Epithelial cell of esophagus (primary cell): ENCODE measurements around a stretch of chr6.

GRCh38 chr6:13860332-13860675 is 45.9 kb upstream of the MCUR1 start:
- RRBS: no CpG with 5 or more reads among the region's 25 CpGs

DNA sequence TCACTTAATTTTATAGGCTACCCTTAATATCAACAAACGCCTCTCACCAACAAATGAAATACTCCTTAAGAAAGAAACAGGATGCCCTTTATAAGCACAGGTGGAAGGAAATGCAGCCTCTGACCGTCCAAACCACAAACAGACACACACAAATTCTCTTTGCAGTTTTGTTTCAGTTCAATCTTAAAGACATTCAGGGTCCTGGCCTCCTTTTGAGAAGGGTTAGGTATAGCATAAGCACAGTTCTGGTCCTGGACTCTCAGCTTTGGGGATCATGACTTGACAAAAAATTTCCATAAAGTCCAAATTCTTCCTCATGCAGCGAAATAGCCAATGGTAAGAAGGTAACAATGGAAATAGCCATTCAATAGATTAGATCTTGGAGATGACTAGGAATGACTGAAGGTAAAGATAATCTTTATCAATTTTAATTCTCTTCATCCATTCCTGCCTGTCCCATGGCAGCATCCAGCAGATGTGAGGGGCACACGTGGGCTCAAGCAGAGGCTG is 123.8 kb downstream of the CD83 start:
- RRBS: no CpG with 5 or more reads among the region's 4 CpGs

DNA sequence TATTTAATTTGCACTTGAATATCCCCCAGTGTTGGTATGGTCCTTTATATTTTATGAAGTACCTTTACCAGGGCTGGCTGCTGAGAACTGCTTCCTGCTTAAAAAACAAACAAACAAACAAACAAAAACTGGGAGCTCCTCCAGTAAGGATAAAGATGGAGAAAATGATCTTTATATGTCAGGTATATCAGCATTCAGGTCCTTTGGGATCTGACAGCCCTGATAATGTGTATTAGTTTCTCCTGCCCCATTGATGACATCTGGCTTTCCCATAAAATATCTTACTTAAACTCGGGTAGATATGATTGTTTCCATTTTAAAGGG is 284.6 kb downstream of the CD83 start:
- RRBS: no CpG with 5 or more reads among the region's 1 CpG

GRCh38 chr6:14549096-14549873 is 431.7 kb downstream of the CD83 start:
- RRBS: no CpG with 5 or more reads among the region's 13 CpGs

GRCh38 chr6:14758696-14758961 is 487.2 kb upstream of the JARID2 start:
- RRBS: no CpG with 5 or more reads among the region's 4 CpGs

- RRBS: no CpG with 5 or more reads among the region's 5 CpGs
Measured at GRCh38 chr6:14984325-14984735, 261.5 kb upstream of the JARID2 start.

DNA sequence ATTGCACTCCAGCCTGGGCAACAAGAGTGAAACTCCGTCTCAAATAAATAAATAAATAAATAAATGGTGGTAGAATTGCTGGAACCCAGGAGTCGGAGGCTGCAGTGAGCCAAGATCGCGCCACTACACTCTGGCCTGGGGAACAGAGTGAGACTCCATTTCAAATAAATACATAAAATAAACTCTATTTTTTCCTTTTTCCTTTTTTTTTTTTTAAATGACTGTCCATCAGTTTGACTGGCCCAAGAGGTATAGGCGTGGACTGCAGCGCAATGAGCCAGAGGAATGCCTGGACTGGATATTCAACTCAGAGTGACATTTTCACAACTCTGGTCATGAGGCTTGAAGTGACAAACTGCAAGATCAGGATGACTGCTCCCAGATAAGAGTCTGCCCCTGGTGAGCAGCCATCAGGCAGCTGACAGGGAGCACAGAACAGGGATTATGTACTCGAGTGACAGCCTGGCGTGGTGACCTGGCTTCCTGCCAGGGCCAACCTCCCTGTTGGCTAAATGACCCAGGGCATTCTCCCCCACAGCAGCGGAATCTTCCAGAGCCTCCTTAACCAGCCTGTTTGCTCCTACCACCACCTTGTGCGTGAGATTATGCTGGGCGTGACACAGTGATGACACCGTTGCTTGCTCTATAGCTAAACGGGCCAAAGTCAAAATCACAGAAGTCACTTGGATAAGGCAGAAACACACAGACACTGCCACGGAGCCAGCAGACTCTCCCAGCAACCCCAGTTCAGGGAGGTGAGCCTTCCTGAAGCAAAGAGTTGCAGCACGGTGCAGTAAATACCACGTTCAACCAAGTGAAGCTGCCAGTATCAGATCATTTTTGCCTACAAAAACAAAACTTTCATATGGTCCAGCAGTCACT is 209.2 kb upstream of the JARID2 start:
- RRBS: no CpG with 5 or more reads among the region's 16 CpGs

DNA sequence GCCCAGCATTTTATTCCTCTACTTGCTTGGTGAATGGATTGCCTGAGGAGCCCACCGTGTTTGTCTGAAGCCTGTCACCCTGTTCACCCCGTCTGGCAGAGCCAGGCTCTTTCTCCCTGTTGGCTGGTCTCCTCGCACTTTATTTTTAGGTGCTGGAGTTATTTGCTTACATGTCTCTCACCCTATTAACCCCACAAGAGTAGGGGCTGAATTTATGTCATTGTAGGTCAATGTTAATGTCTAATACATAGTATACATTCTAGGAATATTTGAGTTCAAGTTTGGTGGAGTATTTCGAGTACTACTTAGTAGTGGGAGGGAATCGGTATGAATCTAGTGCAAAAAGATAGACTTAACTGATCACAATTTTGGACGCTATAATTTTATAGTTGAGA is 10.7 kb downstream of the JARID2 start:
- RRBS: no CpG with 5 or more reads among the region's 6 CpGs

GRCh38 chr6:15266730-15267339 is 21.0 kb downstream of the JARID2 start:
- RRBS: no CpG with 5 or more reads among the region's 9 CpGs

GRCh38 chr6:15371288-15371743 is 125.4 kb downstream of the JARID2 start:
- RRBS: no CpG with 5 or more reads among the region's 4 CpGs

DNA sequence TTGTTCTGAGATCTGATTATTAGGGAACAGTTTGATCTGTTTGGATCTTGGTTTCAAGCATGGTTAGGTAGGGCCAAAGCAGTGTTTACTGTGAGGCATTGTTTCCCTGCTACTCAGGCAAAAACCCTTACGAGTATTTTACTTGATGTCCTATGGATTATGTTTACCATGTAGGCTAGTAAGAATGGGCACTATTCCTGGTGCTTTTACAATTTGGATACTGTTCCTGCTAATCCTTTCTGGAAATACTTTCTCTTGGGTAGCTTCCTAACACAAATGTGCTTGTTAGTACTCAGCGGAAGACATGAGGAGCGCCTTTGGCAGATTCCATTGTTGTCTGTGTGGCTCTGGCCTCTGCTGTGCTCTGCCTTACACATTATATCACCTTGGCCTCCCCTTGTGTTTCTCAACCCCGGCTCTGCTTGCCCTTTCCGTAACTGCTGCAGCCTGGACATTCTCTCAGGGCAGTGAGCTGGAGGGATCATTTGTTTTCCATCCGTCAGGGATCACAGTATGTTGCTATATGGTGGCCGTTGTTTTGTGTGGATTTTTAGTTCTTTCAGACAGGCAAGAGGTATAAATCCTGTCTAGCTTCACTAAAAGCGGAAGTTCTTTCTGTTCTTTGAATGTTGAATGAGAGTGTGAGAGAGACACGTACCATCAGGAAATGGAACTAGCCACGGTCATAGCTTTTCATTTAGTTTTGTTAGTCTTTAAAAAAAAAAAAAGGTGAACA is 175.0 kb downstream of the JARID2 start:
- RRBS: no CpG with 5 or more reads among the region's 10 CpGs

GRCh38 chr6:15443105-15443412 is 197.2 kb downstream of the JARID2 start:
- RRBS: no CpG with 5 or more reads among the region's 3 CpGs

DNA sequence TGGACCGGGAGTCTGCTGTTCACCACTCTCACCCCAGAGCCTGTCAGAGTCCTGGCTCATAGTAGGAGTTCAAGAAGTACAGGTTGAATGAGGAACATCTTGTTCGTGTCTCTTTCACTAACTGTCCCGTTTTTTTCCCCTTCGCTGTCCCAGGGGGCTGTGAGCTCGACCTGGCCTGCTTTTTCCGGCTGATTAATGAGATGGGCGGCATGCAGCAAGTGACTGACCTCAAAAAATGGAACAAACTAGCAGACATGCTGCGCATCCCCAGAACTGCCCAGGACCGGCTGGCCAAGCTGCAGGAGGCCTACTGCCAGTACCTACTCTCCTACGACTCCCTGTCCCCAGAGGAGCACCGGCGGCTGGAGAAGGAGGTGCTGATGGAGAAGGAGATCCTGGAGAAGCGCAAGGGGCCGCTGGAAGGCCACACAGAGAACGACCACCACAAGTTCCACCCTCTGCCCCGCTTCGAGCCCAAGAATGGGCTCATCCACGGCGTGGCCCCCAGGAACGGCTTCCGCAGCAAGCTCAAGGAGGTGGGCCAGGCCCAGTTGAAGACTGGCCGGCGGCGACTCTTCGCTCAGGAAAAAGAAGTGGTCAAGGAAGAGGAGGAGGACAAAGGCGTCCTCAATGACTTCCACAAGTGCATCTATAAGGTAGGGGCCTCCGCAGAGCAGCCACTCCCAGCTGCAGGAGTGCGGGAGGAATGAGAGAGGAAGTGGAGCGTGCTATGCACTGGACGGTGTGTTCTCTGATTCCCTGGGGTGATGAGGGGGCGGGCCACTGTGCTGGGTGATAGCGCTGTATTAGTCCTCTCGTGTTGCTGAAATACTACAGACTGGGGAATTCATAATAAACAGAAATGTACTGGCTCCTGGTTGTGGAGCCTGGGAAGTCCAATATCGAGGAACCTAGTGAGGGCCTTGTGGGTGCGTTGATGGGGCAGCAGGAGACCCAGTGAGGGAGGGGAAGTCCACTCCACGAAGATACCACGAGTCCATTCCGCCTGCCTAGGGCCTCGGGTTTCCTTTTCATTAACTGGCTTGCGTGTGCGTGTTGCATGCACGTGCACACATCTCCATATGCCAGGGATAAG is 161.7 kb downstream of the DTNBP1 start:
- RRBS: 95% methylated on average over 3 of the region's 42 CpGs

GRCh38 chr6:15905511-15906606 is 223.0 kb upstream of the MYLIP start:
- RRBS: no CpG with 5 or more reads among the region's 10 CpGs

DNA sequence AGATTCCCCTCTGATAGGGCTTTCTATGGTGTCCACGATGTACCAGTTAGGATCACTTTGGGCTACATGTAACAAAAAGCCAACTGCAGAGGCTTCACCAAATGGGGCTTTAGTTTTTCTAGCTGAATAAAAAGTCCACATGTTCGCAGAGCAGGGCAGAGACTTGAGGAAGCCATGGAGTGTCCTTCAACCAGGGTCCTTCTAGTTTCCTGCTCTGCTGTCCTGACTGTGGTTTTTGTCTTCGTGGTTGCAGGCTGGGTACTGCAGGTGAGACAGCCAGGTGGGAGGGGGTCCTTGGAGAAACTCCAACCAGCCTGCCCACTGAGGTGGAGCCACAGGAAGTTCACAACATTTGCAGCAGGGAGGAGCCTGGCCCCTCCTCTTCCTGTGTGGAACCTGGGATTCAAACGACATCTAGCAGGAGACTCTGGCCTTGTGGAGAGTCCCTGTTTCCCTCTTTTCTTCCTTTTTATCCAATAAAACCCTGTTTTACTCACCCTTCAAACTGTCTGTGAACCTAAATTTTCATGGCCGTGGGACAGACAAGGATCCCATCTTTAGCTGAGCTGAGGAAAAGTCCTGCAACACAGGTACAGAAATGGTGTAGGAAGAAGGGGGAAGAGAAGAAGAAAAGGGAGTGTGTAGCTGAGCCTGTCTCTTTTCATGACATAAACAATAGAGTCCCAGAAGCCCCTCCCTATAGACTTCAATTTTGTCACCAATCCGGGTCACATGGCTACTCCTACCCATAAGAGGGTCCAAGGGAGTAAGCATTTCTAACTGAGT is 68.7 kb upstream of the MYLIP start:
- RRBS: no CpG with 5 or more reads among the region's 6 CpGs

GRCh38 chr6:16146385-16147424 is 17.8 kb downstream of the MYLIP start:
- RRBS: no CpG with 5 or more reads among the region's 13 CpGs

- RRBS: 80% methylated on average over 1 of the region's 28 CpGs
Measured at GRCh38 chr6:16263816-16265038, 25.8 kb downstream of the GMPR start.

DNA sequence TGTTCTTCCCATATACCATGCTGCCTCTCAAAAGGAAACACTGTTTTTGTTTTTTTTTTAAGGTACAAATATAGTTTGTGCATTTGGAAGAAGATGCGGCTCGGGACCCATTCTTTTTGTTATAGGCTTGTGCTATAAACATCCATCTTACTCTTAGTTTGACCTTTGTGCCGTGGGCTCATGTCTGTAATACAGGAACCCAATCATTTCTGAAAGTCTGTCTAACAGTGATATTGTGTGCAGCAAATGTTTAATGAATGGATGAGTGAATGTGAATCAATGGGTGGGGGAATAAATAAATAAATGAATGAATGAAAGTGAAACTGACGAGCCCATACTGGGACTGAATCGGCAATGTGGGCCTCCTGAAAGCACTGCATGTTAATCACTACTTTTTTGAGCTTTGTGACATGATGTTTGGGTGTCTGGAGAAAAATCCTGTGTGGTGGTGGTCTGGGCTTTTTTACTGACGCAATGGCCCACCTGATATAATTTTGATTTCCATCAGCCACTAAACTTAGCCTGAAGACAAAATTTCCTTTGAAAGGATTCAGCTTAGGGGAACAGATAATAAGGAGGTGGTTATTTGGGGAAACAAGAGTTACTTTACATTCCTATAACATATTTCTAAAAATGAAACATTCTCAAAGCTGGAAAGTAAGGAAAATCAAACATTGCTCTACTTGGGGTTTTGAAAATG is 175.1 kb downstream of the GMPR start:
- RRBS: no CpG with 5 or more reads among the region's 6 CpGs

DNA sequence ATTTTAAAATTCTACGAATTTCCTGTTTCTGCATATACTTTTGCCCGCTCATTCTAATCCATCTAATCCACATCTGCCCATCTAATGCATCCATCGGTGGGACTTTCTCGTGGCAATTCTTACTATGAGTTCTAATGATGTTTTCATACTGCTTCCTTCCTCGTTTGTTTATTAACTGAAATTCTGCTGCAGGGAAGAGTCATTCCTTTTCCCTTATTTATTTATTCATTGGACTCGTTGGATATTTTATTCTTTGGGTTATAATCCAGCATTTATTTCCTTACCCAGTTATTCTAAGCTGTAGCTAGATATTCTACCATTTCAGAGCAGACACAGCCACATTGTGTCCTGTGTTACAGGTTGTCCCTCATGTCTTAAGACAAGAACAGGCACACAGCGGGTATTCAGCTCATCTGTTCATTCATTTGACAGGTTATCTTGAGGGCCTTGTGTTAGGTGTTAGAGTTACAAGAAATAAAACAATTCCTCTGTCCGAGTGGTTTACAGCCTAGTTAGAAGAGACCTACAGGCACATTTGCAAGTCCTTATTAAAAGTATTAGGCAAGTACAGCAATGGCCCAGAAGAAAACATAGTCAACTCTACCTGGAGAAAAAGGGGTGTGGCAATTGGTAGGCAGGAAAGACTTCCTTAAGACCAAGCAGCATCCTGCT is 185.9 kb downstream of the ATXN1 start:
- RRBS: no CpG with 5 or more reads among the region's 8 CpGs

GRCh38 chr6:16585711-16586307 is 175.5 kb downstream of the ATXN1 start:
- RRBS: no CpG with 5 or more reads among the region's 7 CpGs